Endometrial microvascular endothelial cells (primary cell): ENCODE data around the gene CLCF1.

- RAMPAGE, long total RNA: no peak
Observed at GRCh38 chr11:66688642-66689288, 11.1 kb upstream of the RBM4B start.

- RAMPAGE, long total RNA: no peak
Observed at GRCh38 chr11:66708109-66708442, 20.9 kb downstream of the SPTBN2 start.

DNA sequence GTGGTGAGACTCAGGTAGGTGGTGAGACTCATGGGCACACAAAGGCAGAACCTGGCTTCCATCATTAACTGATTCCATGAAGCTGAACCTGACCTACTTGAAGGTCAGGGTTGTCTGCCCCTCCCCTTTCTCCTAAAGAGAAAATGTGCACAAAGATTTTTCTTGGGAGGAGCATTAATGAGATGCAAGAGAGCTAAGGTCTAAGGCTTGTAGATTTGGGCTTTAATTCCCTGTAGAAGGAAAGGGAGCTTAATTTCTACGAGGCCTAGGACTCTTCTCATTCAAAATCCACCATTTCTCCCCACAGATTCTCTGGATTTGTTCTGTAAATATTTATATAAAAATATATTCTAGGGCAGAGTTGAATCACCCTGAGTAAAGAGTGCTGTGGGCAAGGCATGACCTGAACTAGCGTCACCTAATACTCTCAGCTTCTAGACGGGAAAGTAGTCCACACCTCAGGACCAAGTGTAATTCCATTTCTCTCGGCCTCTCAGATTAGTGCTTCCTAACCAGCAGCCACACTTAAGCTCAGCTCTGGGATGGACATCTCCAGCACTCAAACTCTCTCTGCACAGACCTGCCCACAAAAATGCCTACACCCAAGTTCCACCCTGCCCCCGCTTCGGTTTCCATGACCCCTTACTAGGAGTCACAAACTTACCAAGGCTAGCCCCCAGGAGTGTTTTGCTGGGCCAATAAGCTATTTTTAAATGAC is 5.4 kb downstream of the SPTBN2 start:
- RAMPAGE, long total RNA: no peak

- RAMPAGE, long total RNA: no peak
Observed at GRCh38 chr11:66800930-66801649, 42.2 kb upstream of the RCE1 start.

DNA sequence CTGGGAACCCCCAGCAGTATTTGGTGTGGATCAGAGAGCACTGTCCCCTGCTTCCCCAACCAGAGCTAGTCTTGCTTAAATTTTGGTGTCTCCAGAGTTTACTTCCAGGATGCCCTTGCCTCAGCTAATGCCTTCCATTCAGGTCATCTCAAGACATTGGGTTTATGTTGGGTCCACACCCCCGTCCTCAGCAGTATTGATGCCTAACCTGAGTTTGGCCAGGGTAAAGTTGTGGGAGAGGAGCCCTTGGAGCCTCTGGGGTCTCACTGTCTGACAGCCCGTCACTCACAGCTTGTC is 1.3 kb downstream of the RCE1 start:
- RAMPAGE, long total RNA: no peak

GRCh38 chr11:66883594-66883925 is 26.7 kb downstream of the LRFN4 start:
- RAMPAGE, long total RNA: no peak

GRCh38 chr11:66956514-66957448 is 1.4 kb downstream of the PC start:
- RAMPAGE, long total RNA: no peak

GRCh38 chr11:67006366-67006885 is 16.5 kb upstream of the SYT12 start:
- RAMPAGE, long total RNA: no peak

- RAMPAGE, long total RNA: no peak
Observed at GRCh38 chr11:67120181-67120797, 1.2 kb downstream of the KDM2A start.

DNA sequence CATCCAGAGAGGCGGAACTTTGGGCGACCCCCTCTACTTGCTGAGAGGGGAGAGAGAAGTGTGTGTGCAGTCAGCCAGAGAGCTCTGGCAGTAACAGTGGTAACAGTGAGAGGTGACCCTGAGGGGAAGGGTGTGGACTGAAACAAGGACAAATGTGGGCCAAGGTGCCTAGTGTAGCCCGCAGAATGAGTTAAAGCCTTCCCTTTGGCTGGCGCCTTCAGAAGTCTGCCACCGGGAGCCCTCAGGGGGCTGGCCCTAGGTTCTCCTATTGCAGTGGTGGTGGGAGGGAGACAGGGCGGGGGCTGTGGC is 26.7 kb upstream of the GRK2 start:
- RAMPAGE, long total RNA: no peak

DNA sequence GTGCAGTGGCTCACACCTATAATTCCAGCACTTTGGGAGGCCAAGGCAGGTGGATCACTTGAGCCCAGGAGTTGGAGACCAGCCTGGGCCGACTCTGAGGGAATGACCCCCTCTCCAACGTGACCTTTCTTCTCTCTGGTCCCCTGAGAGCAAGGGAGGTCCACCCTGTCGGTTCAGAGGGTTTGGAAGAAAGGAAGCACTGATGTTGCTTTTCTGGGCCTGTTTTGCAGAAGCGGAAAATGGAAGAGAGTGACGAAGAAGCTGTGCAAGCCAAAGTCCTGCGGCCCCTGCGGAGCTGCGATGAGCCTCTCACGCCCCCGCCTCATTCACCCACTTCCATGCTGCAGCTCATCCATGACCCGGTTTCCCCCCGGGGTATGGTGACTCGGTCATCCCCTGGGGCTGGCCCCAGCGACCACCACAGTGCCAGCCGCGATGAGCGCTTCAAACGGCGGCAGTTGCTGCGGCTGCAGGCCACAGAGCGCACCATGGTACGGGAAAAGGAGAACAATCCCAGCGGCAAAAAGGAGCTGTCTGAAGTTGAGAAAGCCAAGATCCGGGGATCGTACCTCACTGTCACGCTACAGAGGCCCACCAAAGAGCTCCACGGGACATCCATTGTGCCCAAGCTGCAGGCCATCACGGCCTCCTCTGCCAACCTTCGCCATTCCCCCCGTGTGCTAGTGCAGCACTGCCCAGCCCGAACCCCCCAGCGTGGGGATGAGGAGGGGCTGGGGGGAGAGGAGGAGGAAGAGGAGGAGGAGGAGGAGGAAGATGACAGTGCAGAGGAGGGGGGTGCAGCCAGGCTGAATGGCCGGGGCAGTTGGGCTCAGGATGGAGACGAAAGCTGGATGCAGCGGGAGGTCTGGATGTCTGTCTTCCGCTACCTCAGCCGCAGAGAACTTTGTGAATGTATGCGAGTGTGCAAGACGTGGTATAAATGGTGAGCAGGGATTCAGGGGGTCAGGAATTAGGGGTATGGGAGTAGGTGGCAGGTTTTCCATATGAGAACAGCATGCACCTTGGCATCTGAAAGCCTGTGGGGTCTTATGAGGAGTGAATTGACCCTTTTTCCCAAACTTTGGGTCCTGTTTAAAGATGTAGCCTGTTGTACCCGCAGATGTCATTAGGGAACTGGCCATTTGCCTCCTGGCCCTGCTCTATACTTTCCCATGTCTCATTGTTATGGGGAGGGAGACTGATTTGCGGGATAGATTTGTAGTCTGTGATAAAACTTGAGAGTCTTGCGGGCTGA is 16.0 kb upstream of the GRK2 start:
- RAMPAGE, long total RNA: no peak

- RAMPAGE, long total RNA: no peak
Observed at GRCh38 chr11:67283491-67283960, 5.6 kb upstream of the ANKRD13D start.

DNA sequence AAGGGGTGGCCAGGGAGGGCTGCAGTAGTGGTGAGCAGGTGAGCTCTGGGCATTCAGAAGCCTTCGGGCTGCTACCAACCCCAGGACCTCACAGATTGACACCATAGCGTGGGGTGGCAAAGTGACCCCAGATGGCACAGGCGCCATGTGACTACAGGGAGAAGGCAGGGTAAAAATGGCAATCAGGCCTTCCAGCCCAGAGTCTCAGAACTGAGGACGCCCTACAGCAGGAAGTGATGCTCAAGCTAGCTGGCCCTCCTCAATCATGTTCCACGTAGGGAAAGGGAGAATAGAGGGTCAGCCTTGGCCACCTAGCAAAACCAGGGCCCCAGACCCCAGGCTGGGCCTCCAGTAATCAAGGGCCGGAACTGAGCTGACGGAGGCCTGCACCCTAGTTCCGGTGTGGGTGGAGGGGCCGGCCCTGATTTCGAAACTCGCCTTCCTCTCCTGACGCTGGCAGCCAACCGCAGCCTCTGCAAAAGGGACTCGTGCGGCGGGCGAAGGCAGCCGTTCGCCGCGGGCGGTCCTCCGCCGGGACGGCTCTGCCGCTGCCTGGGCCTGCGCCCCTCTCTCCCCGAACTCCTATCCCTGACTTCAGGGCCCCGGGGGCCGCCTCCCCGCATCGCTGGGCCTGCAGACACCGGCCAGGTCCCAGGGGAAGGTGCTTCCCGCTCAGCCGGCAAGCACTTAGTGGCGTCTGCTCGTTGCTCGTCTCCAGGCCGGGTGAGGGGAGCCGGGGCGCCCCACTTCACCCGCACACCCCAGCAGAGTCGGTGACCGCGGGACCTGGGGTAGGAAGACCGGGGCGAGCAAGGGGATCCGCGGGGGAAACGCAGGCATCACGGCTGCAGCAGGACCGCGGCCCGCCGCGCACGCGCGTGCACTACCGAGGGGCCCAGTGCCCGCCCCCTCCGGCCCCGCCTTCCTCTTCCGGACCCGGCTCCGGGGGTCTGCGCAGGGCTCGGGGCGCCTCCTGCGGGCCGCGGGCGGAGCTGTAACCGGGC is 703 bp upstream of the ANKRD13D start:
- RAMPAGE, long total RNA: no peak

GRCh38 chr11:67373389-67374376 is at the start of gene CLCF1:
TSS of gene CLCF1 (minus strand) at chr11:67373598.
- RAMPAGE, long total RNA: no peak

- RAMPAGE, long total RNA: no peak
Observed at GRCh38 chr11:67410541-67411145, 4.8 kb upstream of the CARNS1 start.

DNA sequence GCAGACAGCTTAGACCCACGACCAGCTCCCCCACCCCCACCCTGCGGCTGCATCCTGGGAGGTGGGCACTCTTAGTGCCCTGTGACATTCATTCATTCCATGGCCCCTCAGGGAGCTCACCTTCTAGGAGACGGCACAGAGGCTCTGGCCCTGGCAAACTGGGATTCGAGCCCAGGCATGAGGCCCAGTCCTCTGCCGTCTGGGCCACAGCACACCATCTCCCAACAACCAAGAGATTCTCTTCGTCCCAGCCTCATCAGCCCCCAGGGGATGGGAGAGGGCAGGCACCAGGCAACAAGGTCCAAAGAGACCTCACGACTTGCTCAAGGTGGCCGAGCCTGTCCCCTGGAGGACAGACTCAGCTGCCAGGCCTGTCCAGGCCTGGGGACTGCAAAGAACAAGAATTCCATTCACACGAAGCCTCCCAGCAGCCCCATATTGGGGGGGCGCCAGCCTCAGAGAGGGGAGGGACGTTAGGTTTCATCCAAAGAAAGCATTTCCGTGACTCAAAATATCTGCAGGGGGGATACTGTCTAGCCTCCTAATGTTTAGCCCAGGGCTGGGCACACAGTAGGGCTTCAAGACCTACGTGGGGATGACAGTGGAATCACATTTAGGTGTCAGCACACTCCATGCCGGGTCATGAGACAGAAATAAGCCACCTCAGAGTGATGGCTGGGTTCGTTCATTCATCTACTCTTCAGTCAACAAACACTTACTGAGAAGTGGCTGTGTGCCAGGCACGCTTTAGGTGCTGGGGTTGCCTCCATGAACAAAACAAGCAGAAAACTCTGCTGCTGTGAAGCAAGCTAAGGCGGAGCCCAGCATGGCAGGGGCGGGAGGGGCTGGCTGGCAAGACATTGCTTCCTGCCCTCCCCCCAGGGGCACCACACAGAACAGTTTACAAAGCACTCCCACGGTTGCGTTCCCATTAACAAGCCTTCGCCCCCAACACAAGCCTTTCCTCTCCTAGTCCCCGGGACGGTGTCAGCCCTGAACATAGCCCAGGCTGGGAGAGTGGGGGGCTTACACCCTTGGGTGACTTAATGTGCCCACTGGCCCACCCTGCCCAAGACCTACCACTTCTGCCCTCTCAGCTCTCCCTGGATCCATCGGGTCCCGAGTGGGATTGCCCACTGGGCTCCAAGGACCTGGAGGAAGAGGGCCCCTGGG is 1.2 kb downstream of the CARNS1 start:
- RAMPAGE, long total RNA: no peak

GRCh38 chr11:67502161-67502463 is 3.1 kb downstream of the PITPNM1 start:
- RAMPAGE, long total RNA: no peak

- RAMPAGE, long total RNA: no peak
Observed at GRCh38 chr11:67563428-67564094, 20.1 kb upstream of the GSTP1 start.

DNA sequence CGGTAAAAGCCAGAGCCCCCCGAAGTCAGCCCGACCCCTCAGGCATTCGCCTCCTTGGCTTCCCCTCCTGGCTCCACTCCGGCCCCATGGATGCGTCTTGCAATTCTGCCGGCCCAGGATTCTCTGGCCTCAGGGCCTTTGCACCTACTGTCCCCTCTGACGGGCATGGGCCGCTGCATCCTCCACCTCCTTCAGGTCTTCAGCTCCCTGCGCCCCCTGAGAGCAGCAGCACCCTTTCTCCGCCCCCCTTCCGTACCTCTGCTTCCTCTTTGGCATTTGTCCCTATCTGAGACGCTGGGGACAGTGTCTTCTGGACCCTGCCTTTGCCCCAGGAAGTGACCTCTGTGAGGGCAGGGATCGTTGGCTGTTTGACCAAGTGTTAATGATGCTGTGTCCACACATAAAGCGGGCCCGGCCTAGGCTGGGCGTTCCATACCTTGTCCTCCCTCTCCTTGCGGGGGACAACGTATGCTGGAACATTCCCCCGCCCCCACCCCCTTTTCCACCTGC is 3.8 kb upstream of the NUDT8 start:
- RAMPAGE, long total RNA: no peak

DNA sequence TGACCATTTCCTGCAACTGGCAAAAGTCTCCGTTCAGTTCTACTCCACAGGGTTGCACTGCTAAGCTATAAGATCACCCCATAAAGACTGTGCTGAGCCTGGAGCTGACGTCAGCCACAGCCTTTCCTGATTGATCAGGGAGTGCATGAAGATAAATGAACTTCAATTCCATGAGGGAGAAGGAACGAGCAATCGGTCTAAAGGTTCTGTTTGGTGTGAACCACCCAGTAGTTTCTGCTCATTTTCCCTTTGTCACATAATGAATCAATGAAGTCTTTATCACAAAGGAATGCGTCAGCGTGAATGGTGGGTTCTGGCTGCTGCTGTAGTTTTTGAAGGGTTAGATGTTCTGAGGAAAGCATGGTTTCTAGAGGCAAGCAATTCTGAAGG is 2.0 kb upstream of the ACY3 start:
- RAMPAGE, long total RNA: no peak